ENCODE data around the genes MS4A7 and CCDC86.

DNA sequence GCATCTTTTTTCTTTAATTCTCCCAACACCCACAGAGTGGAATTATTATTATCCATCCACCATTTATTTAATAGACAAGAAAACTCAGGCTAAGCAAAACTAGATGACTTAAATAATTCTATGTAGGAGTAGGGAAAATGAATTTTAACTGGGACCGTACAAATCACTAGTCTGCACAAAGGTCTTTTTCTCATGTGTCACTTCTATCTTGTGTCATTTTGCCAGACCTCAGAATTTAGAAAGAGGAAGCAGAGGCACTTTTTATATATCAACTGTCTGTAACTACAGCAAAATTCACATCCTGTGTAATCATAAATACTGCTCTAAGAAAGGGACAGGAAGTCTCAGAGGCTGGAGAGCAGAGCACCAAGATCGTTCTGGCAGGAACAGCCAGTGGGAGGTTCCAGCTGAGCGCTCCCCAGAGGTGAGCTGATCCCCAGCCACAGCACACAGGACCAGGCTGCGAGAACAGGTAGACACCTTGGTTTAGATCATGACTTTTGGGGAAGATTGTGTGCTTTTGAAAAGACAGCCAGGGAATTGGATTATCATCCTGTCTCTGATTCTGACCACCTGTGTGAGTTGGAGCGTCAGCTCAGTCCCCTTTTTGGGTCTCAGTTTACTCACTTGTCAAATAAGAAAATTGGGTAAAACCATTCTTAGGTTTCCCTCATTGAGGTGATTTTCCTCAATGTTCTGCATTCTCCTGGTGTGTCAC lies at the start of gene MS4A7:
TSS of gene MS4A7 (plus strand) at position 340 of the 718 bp plus-strand sequence.
- RRBS, result no CpG with 5 or more reads among the region's 5 CpGs

GRCh38 chr11:60504172-60504490 lies 11.1 kb upstream of the MS4A13 start:
- RRBS, result no CpG with 5 or more reads among the region's 1 CpG

DNA sequence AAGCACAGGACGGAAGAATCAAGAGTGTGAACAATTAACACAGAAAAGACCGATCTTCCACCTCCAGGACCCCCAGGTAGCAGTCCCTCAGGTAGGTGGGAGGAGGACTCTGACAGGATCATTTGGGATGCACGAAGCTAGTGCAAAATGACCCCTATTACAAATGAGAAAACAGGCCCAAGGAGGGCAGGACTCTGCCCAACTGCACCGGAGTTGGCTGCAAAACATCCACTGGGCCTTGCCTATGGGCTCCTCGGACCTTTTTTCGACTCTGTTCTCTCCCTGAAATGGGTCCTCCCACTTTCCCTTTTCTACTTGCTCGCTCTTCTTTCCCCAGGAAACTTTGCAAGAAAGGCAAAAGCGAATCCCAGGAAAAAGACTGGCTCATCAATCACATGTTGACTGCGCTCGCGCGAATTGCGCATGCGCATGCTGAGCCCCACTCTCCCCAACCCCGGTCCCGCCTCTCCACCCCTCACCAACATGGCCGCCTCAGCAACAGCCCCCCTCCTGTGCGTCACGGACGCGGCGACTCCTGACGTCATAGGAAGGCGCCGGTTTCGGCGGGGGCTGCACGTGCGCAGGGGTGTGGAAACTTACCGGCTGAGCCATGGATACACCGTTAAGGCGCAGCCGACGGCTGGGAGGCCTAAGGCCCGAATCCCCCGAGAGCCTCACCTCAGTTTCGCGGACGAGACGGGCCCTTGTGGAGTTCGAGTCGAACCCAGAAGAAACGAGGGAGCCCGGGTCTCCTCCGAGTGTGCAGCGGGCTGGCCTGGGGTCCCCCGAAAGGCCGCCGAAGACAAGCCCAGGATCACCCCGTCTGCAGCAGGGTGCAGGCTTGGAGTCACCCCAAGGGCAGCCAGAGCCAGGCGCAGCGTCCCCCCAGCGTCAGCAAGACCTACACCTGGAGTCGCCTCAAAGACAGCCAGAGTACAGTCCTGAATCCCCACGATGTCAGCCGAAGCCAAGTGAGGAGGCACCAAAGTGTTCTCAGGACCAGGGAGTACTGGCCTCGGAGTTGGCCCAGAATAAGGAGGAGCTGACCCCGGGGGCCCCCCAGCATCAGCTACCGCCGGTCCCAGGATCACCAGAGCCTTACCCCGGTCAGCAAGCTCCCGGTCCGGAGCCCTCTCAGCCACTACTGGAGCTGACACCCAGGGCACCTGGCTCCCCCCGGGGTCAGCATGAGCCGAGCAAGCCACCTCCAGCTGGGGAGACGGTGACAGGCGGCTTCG lies at the start of gene CCDC86:
TSS of gene CCDC86 (plus strand) at position 599 of the 1,238 bp plus-strand sequence.
- RRBS, result 2% methylated on average over 16 of the region's 68 CpGs

DNA sequence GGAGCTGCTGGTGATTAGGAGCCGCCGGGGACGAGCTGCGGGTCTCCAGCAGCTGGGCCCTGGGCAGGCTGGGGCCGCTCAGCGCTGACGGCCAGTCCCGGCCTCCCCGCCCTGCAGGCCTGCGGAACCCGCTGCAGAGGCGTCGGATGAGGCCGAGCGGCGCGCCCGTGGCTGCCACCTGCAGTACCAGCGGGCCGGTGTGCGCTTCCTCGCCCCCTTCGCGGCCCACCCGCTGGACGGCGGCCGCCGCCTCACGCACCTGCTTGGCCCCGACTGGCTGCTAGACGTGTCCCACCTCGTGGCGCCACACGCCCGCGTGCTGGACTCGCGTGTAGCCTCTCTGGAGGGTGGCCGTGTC lies 10.1 kb downstream of the TMEM132A start:
- RRBS, result 90% methylated on average over 11 of the region's 40 CpGs

GRCh38 chr11:60974539-60975123 lies 3.2 kb downstream of the CD6 start:
- RRBS, result no CpG with 5 or more reads among the region's 9 CpGs

GRCh38 chr11:60978625-60979368 lies 7.3 kb downstream of the CD6 start:
- RRBS, result no CpG with 5 or more reads among the region's 10 CpGs

- RRBS, result 98% methylated on average over 2 of the region's 23 CpGs
Measured at GRCh38 chr11:60980648-60981446, 9.4 kb downstream of the CD6 start.

- RRBS, result no CpG with 5 or more reads among the region's 17 CpGs
Measured at GRCh38 chr11:60992690-60993530, 21.4 kb downstream of the CD6 start.

- RRBS, result no CpG with 5 or more reads among the region's 11 CpGs
Measured at GRCh38 chr11:61022754-61023265, 51.3 kb downstream of the CD6 start.

DNA sequence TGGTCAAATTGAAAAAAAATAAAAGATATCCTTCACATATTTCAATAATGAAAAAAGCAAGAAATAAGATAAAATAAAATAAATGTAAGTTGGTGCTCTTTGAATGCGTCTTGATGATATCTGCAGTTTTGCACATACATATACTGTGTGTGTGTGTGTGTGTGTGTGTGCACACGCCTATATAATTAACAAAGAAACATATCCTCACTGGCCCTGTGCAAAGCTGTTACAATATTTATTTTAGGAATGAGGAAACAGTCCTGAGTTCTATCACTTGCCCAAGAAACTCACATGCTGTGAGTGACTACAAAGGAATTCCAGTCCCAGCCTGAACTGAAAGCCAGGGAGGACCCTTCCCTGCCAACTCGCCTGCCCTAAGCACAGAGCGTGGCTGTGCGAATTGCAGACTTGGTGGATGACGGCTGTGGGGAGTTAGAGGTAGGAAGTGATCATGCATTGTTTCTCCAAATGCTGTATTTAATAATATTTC lies 26.5 kb upstream of the CD5 start:
- RRBS, result no CpG with 5 or more reads among the region's 6 CpGs

- RRBS, result no CpG with 5 or more reads among the region's 12 CpGs
Measured at GRCh38 chr11:61083541-61084049, 18.7 kb upstream of the CD5 start.

GRCh38 chr11:61102650-61103611 lies 642 bp downstream of the CD5 start:
- RRBS, result 79% methylated on average over 2 of the region's 22 CpGs

DNA sequence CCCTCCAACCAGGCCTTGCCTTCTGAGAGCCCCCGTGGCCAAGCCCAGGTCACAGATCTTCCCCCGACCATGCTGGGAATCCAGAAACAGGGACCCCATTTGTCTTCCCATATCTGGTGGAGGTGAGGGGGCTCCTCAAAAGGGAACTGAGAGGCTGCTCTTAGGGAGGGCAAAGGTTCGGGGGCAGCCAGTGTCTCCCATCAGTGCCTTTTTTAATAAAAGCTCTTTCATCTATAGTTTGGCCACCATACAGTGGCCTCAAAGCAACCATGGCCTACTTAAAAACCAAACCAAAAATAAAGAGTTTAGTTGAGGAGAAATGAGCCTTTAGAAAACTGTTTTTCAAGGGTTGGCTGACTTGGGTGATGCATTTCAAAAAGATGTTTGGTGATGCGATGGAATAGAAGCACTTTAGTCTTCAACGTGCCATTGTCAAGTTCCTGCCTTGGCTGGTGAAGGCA lies 25.3 kb downstream of the CD5 start:
- RRBS, result no CpG with 5 or more reads among the region's 5 CpGs

DNA sequence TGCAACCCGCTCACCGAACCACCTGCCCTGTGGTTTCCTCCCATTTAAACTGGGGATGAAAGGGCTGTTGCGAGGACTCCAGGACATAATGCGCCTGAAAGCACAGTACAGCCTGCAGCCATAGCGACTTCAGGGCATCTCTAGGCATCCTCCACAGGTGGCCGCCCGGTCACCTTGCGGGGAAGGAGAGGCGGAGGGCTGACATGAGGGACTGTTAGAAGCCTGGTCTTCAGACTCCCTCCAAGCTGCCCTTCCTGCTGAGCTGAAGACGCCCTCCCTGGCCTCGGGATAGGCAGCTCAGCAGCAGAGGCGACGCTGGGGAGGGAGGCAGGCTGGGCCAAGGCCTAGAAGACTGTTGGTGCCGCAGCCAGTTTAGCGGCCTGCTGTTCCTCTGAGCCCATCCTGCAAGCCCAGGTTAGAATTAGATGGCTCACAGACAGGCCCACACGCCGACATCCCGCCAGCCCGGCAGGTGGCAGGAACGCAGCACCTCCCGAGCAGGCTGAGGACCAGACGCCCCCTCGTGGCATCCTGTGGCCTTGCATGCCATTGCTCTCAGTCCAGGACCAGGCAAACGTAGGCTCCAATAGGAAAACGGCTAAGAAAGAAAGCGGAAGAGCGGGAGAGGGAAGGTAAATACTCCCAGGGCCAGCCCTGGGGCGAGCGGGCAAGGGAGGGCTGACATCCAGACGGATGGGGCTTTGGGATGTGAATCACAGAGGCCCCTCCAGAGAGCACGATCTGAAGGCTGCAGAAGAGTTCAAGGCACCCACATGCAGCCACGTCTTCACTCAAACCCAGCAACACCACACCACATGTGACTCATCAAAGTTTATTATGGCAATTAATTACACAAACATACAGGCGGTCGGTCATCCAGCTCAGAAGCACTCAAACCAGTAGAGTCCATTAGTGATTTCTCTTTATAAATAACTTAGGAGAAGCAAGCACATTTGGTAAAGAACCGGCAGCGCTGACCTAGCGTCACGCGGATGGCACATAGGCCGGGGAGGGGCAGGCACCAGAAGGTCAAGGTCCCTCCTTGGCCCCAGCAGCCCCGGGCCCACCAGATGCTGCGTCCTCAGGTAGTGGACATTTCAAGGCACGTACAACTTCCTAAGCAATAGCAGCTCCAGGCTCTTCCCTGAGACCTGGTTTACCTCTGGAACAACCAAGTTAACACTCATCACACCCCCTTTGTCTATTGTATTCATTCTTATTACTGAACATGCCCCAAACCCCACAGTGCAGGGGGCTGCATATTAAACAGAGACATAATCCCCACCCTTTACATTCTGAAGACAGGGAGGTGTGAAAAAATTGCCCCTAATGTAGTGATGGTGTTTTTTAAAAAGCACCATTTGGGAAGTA lies 27.6 kb downstream of the CD5 start:
- RRBS, result 83% methylated on average over 7 of the region's 43 CpGs

GRCh38 chr11:61326410-61327161 lies 6.3 kb downstream of the DDB1 start:
- RRBS, result no CpG with 5 or more reads among the region's 9 CpGs

- RRBS, result 71% methylated on average over 4 of the region's 6 CpGs
Measured at GRCh38 chr11:61334880-61335641, 2.0 kb downstream of the TKFC start.

DNA sequence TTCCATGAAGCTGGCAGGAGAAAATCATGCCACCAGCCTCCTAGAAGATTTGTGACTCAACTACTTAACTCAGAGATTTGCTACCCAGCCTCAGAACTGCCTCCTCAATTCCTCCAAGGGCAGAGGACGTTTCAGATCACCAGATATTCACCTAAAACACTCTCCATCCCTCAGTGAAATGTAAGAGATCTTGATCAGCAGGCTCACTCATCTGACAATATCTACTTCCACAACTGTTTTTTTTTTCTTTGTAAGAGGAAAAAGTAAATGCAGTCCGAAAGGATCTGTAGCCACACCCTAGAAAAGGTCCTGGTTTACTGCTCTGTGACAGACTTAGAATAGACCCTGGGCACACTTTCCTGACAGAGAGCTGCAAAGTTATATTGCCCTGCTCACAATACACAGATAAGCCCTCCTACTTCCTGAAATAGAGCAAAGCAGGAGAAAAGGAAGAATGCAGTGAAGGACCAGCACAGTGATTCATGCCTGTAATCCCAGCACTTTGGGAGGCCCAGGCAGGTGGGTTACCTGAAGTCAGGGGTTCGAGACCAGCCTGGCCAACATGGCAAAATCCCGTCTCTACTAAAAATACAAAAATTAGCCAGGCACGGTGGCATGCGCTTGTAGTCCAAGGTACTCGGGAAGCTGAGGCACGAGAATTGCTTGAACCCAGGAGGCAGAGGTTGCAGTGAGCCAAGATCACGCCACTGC lies 2.3 kb downstream of the CYB561A3 start:
- RRBS, result no CpG with 5 or more reads among the region's 9 CpGs

DNA sequence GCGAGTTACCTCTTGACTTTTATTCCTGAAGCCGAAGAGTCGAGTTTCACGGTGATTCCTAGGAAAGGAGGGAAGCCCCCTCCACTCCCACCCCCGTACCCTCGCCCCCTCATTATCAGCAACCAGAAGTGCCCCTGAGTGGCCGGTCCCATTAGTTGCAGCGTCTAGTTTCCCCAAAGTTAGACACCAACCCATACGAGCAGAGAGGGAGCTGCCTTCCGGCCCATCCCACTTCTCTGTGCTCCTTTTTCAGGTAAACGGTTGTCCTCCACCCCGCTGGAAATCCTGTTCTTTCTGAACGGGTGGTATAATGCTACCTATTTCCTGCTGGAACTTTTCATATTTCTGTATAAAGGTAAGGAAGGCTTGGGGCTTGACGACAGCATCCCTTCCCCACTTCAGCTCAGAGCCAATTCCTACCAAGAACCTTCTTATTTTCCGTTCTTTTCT lies 616 bp downstream of the TMEM216 start:
- RRBS, result 3% methylated on average over 4 of the region's 15 CpGs

- RRBS, result 84% methylated on average over 6 of the region's 17 CpGs
Measured at GRCh38 chr11:61533142-61533785, 24.7 kb downstream of the LRRC10B start.

DNA sequence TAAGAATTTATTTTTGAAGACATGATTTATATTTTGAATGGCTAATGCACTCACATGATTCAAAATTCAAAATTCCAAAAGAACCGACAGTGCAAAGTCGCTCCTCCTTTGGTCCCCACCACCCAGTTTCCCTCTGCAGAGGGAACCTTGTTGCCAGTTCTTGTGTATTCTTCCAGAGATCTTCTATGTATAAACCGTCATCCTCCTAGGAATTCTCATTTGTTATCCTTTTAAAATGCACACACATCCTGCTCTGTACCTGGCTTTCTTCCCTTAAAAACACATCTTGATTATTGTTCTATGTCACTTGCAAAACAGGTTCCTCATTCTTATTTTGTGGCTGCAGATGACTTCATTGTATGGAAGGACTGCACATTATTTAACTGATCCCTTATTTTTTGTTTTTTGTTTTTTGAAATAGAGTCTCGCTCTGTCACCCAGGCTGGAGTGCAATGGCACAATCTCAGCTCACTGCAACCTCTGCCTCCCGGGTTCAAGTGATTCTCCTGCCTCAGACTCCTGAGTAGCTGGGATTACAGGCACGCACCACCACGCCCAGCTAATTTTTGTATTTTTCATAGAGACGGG lies 26.6 kb upstream of the SYT7 start:
- RRBS, result no CpG with 5 or more reads among the region's 8 CpGs

Measured in brain (tissue), 1 donor.